ENCODE measurements around a stretch of chr2.

GRCh38 chr2:12732602-12733304 is 16.0 kb downstream of the TRIB2 start:
- PRO-cap = no peak

- PRO-cap = no peak
Observed at GRCh38 chr2:12808035-12808692, 91.4 kb downstream of the TRIB2 start.

DNA sequence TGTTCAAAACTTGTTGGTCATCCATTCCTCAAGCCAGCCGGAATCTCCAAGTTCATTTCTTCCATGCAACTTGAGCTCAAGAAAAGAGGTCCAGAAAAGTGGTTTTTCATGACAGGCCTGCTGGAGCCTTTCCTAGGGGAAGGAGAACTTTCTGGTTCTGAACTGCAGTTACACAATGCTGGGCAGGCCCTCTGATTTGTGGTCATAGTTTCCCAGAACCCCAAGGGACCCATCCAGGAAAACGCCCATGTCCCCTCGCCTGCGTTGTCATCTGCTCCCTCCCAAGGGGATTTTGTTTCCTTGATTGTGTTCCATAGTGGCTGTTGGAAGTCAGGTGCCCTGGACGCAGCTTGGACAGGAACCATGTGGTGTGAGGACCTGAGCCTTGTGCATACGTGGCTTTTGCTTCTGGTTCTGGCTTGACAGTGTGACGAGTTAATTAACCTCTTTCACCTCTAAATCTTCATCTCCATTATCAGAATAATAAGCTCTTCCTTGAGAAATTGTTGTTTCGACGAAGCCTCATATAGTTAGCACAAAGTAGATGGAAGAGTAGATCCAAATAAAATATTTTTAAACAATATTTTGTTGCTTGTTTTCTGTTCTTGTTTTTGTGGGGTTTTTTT is 108.4 kb downstream of the TRIB2 start:
- PRO-cap = no peak

DNA sequence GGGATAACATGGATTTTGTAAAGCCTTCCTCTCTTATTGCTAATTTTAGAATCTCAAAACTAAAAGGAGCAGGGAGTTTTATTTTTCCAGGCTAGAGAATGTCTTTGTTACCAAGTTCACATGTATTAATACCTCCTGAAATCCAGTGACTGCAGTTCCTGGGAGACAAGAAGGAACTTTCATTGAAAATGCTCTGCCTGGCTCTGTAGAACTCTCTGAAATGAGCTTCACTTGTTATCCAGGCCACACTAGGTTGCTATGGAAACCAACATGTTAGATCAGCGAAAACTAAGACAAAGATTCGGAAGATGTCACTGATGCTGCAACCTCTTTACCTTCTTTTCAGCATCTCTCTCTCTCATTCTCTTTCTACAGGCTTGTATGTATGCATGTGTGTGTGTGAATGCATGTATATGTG is 218.4 kb downstream of the TRIB2 start:
- PRO-cap = no peak

GRCh38 chr2:13537512-13538537 is 821.1 kb downstream of the TRIB2 start:
- PRO-cap = no peak

DNA sequence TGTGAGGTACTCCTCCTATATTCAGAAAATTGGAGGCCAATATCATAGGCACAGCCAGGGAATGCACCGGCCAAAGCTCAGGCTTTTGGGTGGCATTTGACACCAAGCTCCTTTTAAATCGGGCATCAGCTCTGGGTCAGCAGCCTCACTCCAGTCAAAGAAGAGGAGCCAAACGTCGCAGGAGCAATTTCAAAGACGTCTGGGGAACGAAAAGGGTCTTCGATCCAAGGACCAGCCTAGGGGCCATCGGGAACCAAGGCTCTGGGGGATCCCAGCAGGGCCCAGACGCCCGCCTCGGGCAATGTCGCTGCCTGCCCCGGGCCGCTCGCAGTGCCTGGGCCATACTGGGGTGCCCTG is 571 bp upstream of the LRATD1 start:
- PRO-cap = no peak

DNA sequence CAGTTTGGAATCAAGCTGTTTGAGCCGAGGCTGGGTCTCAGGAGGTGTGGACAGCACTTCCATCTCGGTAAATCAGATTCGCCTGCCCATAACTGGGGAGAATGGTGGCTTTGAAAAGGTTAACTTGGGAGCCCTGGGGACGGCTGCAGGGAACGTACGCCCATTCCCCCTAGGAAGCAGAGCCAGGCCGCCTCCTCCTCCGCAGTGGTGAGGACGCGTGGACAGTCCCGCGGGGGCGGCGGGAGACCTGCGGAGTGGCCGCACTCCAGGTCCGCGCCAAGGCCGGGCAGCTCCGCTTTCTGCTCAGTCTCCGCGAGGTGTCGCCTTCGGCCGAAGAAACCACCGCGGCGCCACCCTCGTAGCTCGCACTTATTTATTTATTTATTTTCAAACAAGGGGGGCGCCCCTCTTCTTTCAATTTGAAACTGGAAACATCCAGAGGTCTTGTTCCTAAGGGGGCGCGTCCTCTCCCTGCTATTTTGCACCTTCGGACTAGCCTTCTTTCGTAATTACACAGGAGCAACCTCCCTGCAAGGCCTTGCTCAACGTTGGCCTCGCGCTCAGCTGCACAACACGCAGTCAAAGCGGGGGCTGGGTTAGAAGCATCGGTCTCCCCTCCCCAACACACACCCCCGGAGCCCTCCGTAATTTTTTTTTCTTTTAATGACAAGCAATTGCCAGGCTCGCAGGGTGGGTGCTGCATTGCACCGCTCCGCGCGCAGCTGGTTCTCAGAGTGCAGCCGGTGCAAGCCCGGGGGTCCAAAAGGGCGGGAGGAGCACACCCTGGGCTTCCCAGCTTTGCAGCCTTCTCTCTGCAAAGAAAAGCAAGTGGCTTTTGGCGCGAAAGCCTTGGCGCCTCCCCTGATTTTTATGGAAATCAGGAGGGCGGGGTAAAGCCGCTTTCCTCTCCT is 555 bp upstream of the MYCN start:
- PRO-cap = no peak

DNA sequence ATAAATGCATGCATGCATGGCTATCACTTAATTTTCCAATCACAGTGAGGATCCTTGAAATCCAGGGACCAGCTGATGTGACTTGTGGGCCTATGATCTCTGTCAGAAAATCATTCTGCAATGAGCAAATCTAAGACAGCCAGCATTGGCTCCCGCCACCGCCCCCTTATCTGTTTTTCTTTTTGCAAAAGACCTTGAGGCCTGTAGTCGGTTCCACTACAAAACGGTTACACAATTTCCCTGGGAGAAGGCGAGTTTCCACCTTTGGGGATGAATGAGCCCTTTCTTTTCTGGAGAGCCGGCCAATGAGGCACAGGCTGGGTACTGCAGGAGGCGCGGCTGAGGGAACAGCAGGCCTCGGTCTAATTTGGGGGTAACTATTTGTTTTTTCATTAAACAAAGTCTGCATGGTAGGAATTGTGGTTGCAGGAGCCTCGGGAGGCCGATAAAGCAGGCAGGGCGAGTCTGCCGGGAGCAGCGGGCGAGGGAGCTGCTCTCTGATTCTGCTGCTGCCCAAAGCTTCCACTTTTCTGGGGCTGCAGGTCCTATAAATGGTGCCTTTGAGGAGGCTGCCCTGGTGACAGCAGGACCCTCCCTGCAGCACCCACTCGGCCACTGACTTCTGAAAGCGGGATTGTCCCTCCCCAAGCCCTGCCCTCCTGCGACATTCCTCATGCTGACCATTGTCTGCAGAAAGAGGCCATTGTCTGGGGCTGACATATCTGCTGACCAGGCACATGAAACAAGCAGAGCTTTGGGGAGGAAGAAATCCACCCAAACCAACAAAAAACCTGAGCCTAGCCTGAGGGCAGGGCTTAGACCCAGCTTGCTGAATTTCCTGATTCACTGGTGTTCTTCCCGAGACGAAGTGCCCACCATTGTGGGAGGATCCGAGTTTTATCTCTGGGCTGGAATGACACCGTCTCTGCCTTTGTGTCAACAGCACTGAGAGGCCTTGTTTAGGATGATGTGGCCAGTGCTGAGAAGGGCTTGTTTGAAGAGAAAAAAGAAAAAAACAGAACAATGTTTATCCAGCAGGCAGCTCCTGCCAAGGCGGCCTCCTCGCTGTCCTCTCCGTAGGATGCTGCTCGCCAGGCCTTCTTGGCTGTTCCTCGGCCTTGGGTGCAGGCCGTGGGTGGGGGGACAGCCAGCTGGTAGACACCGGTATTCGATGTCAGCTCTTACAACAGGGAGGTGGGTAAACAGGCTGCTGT is 129.6 kb downstream of the MYCN start:
- PRO-cap = no peak

GRCh38 chr2:16143041-16143482 is 202.7 kb downstream of the MYCN start:
- PRO-cap = no peak

- PRO-cap = no peak
Observed at GRCh38 chr2:16507886-16508429, 157.7 kb downstream of the CYRIA start.

GRCh38 chr2:16605843-16607080 is 59.4 kb downstream of the CYRIA start:
- PRO-cap = no peak

GRCh38 chr2:16650965-16651378 is 14.7 kb downstream of the CYRIA start:
- PRO-cap = no peak

- PRO-cap = no peak
Observed at GRCh38 chr2:16665417-16665758, 246 bp downstream of the CYRIA start.

DNA sequence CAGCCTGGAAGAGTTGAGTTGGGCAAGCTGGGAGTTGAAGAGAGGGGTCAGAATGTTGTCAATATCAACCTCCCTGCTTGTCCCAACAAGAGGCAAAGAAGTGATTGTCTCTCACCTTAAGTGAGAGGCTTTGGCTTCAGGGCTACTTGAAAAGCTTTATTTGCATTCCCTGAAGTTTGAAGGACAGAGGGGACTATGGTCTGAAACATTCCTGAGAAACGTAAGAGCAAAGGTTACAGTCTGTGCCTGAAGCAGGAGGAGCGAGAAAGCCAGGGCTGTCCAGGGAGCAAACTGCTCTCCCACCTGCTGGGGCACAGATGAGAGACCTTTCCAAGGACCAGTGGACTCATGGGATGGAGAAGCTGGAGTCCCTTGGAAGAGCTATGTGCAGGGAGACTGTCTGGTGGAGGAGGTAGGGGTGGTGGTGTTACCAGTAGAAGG is 97.7 kb upstream of the CYRIA start:
- PRO-cap = no peak

DNA sequence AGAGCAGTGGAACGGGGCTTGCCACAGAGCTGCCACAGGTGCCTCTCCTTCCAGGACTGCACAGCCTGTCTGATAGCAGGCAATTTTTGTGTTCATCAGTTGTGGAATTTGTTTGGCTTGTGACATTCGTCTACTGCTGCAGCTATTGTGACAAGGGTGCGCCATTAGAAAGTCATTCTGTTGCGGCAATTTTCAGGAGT is 109.6 kb upstream of the CYRIA start:
- PRO-cap = no peak

GRCh38 chr2:17765277-17765957 is 11.5 kb downstream of the GEN1 start:
- PRO-cap = no peak

DNA sequence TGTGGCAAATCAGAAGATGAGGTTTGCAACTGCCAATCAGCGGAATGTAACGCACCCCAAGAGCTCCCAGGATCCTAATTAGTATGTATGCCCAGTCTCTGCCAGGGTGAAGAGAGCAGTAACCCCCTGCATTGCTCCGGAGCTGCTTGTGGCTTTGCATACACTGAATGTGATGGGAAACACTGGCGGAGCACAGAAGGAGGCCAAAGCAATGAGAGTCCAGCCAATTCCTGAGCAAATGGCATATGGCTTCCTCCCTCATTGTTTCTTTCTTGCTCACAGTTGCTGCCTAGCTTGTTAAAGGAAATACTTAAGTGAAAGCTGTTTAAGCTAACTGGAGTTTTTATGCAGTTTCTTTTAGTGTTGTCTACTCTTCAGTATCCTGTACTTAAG is 343.5 kb upstream of the NT5C1B start:
- PRO-cap = no peak

GRCh38 chr2:19231763-19232235 is 126.6 kb downstream of the OSR1 start:
- PRO-cap = no peak

- PRO-cap = bidirectional peak, plus-strand start at chr2:19348113, minus-strand start at chr2:19348023; unidirectional peak, minus-strand start at chr2:19348321
Observed at GRCh38 chr2:19347885-19348884, 10.2 kb downstream of the OSR1 start.

GRCh38 chr2:19362077-19362650 is 3.7 kb upstream of the OSR1 start:
- PRO-cap = no peak